Colon Carcinoma Metastatic in the Brain (tissue), 2 donors: Measurements from ENCODE around the genes METAP1, ADH7, BANK1 and MANBA.

DNA sequence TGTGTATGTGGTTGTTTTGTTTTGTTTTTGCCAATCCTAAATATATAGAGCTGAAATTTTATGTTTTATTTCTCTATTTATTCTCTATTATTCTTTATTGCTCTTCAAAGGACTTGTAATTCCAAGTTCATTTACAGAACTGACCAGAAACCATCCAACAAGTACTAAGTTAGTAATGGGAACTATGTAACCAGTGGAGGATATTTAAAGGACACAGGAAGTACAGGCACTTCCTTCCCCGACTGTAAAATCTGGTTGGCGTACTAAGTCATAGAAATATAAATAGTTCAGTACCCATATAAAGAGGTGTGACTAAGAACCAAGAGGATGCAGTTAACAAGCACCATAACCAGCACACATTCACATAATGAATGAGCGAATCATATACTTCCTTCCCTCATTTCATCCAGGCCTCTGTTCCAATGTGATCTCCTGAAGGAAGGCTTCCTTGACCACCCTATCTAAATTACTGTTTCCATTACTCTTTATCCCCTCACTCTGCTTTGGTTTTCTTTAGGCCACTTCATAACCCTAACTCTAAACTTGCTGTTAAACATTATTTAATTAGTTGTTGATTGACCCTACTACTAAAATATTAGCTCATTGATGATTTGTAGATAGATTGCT lies 3.7 kb upstream of the EIF4E start:
- PRO-cap, 2 experiments: no peak in any of the 2 experiments

DNA sequence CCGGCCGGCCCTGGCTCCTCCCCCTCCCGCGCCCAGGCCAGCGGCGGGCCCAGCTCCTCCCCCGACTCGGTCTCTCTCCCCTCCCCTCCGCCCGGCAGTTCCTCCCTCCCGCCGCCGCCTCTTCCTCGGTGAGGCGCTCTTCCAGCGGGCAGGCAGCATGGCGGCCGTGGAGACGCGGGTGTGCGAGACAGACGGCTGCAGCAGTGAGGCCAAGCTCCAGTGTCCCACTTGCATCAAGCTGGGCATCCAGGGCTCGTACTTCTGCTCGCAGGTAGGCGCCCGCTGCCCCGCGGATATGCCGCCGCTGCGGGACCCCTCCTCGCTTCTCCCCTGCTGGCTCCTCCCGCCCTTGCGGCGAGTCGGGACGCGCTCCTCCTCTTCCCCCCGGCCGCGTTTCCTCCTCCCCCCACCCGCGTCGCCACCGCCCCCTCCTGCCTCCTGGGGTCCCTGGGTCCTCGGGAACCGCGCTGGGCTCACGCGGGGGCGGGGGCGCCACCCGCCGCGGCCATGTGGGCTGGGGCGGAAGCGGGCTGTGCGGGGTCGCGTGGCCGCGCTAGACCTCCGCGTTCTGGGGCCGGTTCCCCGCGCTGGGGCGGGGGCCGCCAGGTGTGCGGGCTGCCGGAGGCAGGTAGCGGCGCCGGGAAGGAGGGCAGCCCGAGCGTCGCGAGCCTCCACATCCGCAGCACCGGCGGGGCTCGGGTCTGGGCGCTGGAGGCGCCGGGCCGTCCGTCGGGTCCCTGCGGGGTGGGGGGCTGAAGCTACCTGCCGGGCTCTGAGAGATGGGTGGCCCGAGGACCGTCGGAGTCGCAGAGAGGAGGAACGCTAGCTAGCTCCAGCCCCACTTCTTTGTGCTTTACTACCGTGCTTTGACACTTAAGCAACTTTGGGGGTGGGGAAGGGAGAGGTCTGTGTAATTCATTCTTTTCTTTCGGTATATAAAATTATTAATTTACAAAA lies at the start of gene METAP1:
Gene METAP1 (plus strand): TSS at position 125 of the 957 bp plus-strand sequence.
- PRO-cap, 2 experiments: peak in 2 of 2 experiments; most common plus-strand start position 131 of the sequence (in 2)

- PRO-cap, 2 experiments: no peak in any of the 2 experiments
These were observed 11.0 kb upstream of the ADH4 start for GRCh38 chr4:99155124-99155415.

GRCh38 chr4:99307711-99308210 lies 13.4 kb downstream of the ADH1B start:
- PRO-cap, 2 experiments: no peak in any of the 2 experiments

GRCh38 chr4:99381595-99382080 lies 29.1 kb upstream of the ADH1C start:
- PRO-cap, 2 experiments: no peak in any of the 2 experiments

GRCh38 chr4:99403316-99404216 lies 31.6 kb downstream of the ADH7 start:
- PRO-cap, 2 experiments: no peak in any of the 2 experiments

DNA sequence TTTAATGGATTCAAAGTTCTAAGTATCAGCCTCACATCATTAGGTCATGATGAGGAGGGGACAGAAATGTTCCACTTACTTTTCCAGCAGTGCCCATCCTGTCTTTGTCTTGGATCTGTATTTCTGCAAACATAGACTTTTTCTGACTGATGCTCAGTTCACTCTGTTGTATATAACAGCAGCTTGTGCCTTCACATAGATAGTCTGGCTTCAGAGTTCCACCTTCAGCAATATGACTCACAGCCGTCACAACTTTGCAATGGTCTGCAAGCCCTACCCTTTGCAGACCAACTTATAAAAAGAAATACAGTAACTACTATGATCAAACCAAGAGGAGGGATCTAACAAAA lies at the start of gene ADH7:
Gene ADH7 (minus strand): TSS at position 206 of the 350 bp plus-strand sequence.
- PRO-cap, 2 experiments: no peak in any of the 2 experiments

DNA sequence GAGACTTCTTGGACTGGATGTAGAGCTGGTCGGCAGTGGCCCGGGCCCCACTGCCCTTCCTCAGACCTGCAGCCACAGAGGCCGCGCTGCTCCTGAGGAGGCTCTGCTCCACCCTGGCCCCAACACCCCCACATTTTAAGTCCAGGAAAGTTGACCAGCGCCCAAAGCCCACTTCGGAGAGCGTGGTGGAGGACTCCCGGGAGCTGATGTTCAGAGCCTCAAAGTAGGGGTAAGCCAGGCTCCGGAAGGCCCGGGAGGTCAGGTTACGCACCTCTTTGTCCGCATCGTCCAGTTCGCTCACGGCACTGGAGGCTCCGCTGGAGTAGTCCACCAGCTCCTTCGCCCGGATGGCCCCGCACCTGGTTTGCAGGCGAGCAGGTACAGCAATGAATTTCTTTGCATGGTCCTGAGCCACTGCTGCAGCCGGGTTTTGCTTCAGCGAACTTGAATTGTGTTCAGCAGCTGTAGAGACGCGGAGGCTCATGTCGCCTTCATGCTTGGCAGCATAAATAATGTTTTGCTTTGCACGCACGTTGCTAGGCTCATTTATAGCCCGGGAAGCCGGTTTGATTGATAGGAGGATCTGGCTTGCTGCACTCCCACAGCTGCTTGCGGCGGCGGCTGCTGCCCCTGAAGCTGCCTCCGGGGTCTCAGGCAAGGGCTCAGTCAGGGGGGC lies 5.0 kb downstream of the C4orf54 start:
- PRO-cap, 2 experiments: no peak in any of the 2 experiments

DNA sequence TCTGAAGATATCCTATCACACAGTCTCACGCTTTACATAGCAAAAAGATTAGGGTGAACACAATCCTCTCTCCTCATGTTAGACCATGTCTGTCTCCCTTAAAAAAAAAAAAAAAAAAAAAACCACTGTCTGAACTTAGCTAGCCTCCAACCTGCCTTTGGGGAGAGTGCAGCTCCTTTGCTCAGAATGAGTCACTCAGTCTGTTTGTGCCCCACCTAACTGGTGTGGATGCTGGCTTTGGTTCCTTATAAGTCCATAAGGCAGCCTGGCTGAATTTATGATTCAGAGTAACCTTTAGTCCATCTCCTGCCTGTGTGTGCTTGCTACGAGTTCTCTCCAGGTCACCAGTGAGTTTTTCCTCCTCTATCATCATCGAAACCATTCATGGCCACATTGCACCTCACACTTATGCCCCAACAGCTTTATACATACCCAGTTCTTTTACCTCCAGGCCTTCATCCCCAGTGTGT lies 220.6 kb upstream of the EMCN start:
- PRO-cap, 2 experiments: no peak in any of the 2 experiments

GRCh38 chr4:100895445-100896040 lies 377.7 kb upstream of the EMCN start:
- PRO-cap, 2 experiments: no peak in any of the 2 experiments

DNA sequence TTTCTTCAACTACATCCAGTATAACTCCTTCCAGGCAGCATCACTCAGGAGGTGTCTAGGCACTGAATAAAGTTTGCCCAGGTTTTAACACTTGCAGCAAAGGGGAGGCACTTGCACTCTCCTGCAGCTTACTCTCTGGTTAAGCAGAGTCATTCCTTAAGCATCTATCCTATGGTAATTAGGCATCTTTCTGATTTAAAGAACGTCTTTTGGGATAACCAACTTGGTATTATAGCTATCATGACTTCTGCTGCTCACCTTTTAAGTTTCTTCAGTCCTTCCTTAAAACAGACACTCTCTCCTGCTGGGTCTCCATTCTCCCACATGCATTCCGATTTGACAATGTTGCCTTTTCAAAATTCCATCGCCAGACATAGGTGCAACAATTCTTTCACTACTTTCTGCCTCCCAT lies 325.6 kb downstream of the PPP3CA start:
- PRO-cap, 2 experiments: no peak in any of the 2 experiments

- PRO-cap, 2 experiments: no peak in any of the 2 experiments
These were observed 151.6 kb downstream of the PPP3CA start for GRCh38 chr4:101195730-101196162.

GRCh38 chr4:101238600-101239263 lies 108.6 kb downstream of the PPP3CA start:
- PRO-cap, 2 experiments: no peak in any of the 2 experiments

GRCh38 chr4:101283398-101284164 lies 63.7 kb downstream of the PPP3CA start:
- PRO-cap, 2 experiments: no peak in any of the 2 experiments

DNA sequence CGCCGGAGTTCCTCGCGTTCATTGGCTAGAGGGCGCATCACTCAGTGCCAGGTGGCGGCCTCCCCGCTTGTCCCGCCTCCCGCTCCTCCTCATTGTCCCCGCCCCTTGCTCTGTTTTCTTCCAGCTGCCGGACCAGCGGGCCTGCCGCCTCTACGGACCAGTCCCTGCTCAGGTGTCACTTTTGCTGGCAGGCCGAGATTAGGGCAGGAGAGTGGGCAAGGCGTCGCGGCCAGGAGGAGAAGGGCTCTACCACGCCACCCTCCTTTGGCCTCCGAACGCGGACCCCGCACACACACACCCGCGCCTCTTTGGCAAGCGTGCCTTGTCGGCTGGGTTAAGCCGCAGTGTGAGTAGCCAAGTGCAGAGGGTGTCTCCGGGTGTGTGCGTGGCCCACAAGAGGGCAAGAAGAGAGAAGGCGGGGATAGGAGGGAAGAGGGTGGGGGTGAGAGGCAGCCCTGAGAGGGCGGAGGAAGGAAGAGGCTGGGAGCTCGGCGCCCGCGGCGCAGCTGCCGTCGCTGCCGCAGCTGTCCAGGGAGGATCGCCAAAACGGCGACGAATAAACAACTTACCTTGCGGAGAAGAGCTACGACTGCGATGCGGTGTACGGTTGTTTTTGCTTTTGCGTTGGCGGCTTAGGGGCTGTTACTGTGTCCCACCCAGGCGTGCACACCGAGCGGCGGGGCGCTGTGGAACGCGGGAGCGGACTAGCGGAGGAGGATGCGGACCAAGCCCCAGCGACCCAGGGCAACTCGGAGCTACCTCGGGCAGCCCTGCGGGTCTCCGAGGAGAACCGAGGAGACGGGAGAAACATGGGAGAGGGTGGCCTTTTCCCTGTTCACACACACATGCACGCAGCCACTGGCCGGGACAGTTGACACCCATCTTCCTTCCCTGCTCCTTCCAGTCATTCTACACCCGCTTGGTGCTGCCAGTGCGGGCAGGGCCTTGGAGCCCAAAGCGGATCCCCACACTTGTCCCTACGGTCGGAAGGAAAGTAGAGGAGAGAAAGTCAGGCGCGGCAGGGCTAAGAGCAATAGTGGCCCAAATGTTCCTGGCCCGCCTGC lies 670 bp upstream of the PPP3CA start:
- PRO-cap, 2 experiments: peak in 2 of 2 experiments; most common plus-strand start position 452 of the sequence (in 2); most common minus-strand start position 352 of the sequence (in 1)

- PRO-cap, 2 experiments: peak in 2 of 2 experiments; most common minus-strand start chr4:101790882 (in 2)
These were observed at the start of gene BANK1 for GRCh38 chr4:101790374-101791311. TSS of gene BANK1 (plus strand) at chr4:101790730.

DNA sequence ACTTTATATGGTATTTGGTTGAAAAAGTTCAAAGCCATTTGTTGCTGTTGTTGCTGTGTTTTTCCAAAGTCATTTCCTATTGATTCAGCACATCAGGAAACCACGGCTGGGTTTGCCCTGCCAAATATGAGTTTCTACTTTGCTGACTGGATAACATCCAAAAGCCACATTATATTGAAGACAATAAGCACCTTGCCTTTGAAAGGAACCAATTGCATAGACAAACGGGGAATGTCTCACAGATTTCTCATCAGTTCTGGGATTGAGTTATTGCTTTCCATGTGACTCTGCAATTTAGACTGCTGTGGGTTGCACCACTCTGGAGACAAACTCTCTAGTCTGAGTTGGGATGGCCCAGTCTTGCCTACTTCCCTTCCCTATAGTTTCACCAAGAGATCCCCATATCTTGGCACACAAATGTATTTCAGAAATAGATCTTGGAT lies 206.1 kb downstream of the SLC39A8 start:
- PRO-cap, 2 experiments: no peak in any of the 2 experiments

GRCh38 chr4:102518539-102519229 lies 17.5 kb downstream of the NFKB1 start:
- PRO-cap, 2 experiments: no peak in any of the 2 experiments

DNA sequence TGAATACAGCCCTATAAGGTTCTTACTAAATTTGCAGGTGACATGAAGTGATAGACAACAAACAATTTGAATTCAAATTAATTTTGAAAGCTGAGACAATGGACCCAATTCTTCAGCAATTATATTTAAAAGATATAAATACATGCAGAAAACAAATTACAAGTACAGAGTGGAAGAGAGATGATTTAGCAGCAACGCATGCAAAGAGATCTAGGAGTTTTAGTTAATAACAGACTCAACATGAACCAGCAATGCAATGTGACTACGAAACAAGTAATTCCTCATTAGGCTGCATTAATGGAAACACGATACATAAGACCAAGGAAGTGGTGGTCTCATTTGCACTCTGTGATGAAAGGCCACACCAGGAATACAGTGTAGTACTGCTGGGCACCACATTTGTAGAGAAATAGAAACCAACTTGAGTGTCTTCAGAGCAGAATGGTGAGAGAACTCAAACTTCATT lies 50.6 kb downstream of the NFKB1 start:
- PRO-cap, 2 experiments: no peak in any of the 2 experiments

- PRO-cap, 2 experiments: peak in 2 of 2 experiments; most common plus-strand start chr4:102760608 (in 2); most common minus-strand start chr4:102760952 (in 2)
These were observed at the start of gene MANBA for GRCh38 chr4:102759947-102761120. TSS of gene MANBA (minus strand) at chr4:102760968.